ENCODE data around the genes ZNF235 and ZNF285.

- RRBS, result no CpG with 5 or more reads among the region's 11 CpGs
Measured at GRCh38 chr19:44236262-44237050, 23.2 kb upstream of the ZNF233 start.

DNA sequence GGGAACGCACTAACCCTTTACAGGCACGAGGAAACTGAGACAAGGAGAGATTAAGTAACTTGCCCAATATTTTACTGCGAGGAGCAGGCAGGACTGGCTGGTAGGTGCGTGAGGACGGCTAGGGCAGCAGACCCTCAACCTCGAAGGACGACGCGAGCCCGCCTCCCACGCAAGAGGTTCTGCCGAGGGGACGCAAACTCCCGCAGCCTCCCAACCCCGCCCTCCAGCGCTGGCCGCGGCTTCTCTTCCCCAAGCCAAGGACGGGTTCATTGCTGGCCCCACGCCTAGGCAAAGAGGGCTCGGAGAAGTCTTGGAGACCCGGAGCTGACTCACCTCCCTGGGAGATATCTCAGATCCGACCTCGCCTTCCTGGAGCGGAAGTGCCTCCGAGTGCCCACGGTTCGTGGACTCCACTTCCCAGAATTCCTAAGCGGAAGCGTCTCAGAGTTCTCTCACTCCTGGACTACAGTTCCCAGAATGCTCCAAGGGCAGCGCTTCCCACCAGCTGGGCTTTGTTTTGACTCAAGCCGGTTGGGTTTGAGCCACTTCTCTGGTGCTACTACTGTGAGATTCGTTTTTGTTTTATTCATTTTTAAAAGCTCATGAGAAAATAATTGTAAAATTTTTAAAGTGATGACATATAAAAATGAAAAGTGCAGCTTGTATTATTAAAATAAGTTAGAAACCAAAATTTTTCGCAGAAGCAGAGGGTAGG, at the start of gene ZNF235:
Gene ZNF235 (minus strand): TSS at position 388 of the 715 bp plus-strand sequence.
- RRBS, result no CpG with 5 or more reads among the region's 34 CpGs

DNA sequence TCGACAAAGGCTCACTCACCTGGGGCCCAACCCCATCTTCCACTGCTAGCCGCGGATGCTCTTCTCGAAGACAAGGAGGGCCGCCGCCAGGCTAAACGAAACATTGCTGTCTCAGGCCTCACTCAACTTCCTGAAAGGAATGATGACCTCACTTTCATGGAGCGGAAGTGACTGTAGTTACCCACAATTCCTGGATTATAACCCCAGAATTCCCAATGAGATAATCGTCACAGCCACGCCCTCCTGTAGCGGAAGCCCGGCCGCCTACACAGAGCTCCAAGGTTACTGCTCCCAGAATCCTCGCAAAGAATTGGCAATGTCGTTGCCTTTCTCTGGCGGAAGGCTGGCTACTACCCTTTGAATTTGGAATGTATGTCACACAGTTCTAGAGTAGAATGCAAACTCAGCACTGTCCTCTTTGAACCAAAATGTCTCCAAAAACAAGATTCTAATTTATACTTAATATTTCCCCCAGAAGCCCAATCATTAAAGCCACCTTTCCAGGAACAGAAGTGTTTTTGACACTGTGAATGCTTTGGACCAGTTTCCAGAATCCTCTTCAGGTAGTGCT, 10.7 kb upstream of the ZNF112 start:
- RRBS, result no CpG with 5 or more reads among the region's 16 CpGs

- RRBS, result no CpG with 5 or more reads among the region's 40 CpGs
Measured at GRCh38 chr19:44401232-44402014, at the start of gene ZNF285. Gene ZNF285 (minus strand): TSS chr19:44401608.

DNA sequence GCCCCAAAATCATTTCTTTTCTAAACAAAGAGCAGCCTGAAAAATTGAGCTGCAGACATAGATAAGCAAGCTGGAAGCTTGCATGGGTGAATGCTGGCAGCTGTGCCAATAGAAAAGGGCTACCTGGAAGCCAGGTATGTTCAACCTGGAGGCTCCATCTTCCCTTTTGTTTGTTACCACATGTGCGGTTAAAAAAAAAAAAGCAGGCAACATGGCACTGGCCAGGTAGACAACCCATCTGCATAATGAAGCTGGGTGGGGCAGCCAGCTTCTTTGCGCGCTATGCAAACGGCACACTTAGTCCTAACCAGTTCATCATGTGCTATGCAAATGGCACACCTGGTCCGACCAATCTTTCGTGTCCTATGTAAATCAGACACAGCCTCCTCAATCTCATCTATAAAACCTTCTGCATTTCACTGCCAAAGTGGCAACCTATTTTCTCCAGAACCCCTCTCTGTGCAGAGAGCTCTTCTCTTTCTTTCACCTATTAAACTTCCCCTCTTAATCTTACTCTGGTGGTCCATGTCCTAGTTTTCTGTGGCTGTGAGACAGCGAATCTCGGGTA, 11.3 kb upstream of the IGSF23 start:
- RRBS, result no CpG with 5 or more reads among the region's 8 CpGs

GRCh38 chr19:44640552-44640966, 3.2 kb upstream of the PVR start:
- RRBS, result no CpG with 5 or more reads among the region's 3 CpGs

- RRBS, result no CpG with 5 or more reads among the region's 11 CpGs
Measured at GRCh38 chr19:44662568-44663617, 8.4 kb upstream of the CEACAM19 start.

DNA sequence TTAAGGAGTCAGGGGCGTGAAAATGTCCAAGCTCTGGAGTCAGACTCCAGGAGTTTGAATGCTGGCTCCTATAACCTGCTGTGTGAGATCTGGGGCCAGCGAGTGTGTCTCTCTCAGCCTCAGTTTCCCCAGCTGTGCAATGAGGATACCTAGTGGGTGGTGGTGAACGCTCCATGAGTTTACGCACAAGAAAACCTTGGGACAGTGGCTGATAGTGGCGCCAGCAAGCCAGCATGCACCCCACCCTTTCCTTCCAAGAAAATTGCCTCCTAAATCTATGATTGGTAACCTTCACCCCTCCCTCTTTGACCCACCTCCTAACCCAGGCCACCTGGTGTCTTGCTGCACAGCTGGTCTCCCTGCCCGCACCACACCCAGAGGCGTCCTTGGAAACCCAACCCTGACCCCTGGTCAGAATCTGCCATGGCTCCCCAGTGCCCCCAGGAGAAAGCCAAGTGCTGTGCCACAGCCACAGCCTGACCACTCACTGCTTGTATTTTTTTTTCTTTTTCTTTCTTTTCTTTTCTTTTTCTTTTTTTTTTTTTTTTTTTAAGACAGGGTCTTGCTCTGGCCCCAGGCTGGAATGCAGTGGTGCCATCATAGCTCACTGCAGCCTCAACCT, 22.8 kb upstream of the BCL3 start:
- RRBS, result no CpG with 5 or more reads among the region's 7 CpGs

- RRBS, result no CpG with 5 or more reads among the region's 9 CpGs
Measured at GRCh38 chr19:44738583-44739450, 9.7 kb upstream of the BCL3 start.

GRCh38 chr19:44740222-44740833, 8.2 kb upstream of the BCL3 start:
- RRBS, result no CpG with 5 or more reads among the region's 4 CpGs

DNA sequence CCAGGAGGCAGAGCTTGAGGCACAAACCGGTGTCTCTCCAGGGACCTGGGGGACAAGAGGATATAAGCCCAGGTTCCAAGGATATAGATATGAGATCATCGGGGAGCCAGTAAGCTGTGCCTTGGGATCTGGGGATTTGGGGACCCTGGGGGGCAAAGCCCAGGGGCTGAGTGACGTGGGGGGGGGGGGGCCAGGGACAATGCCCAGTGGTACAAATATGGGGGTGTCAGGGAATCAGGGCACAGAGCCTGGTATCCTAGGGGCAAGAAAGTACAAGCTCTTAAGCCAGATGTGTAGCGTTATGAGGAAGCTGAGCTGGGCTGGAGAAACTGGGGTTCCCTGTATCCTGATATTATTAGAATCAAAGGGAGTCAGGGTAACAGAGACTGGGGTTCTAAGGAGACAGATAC, 605 bp downstream of the BCL3 start:
- RRBS, result 10% methylated on average over 1 of the region's 4 CpGs

DNA sequence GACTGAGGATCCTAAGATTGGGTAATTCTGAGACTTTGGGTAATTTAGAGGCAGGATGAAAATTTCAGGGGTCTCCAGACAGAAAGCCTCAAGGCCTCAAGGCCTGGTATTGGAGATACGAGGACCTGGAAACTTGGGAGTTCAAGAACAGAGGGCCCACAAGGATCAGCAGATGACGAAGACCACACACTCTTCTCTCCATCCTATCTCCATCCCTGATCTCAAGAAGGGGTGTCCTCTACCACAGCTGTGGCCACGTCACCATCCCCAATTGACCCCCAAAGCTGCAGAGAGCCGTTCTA, 1.2 kb downstream of the BCL3 start:
- RRBS, result no CpG with 5 or more reads among the region's 4 CpGs

DNA sequence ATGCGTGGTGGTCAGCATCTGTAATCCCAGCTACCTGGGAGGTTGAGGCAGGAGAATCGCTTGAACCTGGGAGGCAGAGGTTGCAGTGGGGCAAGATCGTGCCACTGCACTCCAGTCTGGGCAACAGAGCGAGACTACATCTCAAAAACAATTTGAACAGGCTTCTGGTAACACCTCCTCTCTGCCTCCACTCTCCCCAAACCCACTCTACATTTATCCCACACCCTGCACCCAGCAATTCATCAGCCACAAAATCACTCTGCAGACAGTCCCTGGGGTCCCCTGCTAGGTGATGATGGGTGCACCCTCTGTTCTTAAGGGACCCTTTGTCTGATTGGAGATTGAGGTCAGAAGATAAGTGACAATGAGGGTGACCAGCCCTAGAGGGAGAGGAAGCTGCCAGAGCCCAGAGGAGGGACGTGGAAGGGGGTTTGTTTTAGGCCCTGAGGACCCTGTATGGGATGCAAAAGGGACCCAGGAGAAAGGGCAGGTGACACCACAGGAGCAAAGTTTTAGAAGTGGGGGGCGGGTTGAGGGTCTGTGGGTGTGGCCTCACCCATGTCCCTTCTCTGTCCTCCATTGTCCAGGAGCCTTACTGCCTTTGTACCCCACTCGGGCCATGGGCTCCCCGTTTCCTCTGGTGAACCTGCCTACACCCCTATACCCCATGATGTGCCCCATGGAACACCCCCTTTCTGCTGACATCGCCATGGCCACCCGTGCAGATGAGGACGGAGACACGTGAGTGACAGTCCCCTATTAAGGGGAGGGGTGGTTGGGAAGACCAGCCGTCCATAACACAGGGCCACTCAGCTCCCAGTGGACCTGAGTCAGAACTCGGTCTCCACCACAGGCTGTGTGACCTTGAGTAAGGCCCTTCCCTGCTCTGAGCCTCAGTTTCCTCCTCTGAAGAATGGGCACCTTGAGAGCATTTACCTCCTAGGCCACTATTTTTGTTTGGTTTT, 2.4 kb downstream of the BCL3 start:
- RRBS, result no CpG with 5 or more reads among the region's 14 CpGs

- RRBS, result 97% methylated on average over 19 of the region's 55 CpGs
Measured at GRCh38 chr19:44756851-44757717, 8.6 kb downstream of the BCL3 start.

GRCh38 chr19:44814441-44815000, 5.6 kb downstream of the BCAM start:
- RRBS, result 97% methylated on average over 5 of the region's 20 CpGs

DNA sequence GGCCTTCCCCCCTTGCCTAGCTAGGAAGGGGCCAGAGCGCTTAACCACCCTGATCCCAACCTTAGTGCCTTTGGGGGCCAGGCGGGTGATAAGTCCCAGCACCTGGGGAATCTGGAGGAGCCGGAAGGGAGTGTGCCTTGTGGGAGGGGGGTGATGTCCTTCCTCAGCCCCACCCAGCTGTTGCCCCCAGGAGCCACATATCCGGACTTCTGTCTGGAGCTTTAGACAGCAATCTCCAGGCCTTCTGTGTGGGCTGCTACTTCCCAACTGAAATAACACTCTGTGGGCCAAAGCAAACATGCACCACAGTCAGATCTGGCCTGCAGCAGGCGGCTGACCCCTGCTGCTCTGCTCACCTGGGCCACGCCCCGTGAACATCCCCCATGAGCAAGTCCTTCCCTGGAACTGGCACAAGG, 10.5 kb downstream of the NECTIN2 start:
- RRBS, result 94% methylated on average over 2 of the region's 7 CpGs

DNA sequence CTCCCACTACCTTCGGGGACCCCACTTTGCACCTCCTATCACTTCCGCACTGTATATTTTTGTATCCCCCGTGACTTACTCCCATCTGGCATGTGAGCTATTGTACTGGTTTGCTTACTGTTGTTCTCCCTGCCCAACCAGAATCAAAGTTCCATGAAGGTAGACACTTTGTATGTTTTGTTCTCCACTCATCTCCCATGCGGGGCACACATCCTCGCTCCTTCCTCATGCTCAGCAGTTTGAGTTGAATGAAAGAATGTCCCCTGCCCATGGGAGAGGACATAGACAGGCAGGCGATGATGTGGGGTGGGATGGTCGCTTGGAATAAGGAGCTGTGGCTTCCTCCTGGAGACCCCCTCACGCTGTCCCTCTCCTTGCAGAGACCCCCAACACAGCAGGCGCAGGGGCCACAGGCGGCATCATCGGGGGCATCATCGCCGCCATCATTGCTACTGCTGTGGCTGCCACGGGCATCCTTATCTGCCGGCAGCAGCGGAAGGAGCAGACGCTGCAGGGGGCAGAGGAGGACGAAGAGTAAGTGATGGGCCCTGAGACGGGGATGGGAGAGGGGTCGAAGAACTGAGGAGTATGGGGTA, 9.1 kb upstream of the TOMM40 start:
- RRBS, result no CpG with 5 or more reads among the region's 20 CpGs

DNA sequence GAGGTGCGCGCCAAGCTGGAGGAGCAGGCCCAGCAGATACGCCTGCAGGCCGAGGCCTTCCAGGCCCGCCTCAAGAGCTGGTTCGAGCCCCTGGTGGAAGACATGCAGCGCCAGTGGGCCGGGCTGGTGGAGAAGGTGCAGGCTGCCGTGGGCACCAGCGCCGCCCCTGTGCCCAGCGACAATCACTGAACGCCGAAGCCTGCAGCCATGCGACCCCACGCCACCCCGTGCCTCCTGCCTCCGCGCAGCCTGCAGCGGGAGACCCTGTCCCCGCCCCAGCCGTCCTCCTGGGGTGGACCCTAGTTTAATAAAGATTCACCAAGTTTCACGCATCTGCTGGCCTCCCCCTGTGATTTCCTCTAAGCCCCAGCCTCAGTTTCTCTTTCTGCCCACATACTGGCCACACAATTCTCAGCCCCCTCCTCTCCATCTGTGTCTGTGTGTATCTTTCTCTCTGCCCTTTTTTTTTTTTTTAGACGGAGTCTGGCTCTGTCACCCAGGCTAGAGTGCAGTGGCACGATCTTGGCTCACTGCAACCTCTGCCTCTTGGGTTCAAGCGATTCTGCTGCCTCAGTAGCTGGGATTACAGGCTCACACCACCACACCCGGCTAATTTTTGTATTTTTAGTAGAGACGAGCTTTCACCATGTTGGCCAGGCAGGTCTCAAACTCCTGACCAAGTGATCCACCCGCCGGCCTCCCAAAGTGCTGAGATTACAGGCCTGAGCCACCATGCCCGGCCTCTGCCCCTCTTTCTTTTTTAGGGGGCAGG, 3.7 kb downstream of the APOE start:
- RRBS, result no CpG with 5 or more reads among the region's 31 CpGs

DNA sequence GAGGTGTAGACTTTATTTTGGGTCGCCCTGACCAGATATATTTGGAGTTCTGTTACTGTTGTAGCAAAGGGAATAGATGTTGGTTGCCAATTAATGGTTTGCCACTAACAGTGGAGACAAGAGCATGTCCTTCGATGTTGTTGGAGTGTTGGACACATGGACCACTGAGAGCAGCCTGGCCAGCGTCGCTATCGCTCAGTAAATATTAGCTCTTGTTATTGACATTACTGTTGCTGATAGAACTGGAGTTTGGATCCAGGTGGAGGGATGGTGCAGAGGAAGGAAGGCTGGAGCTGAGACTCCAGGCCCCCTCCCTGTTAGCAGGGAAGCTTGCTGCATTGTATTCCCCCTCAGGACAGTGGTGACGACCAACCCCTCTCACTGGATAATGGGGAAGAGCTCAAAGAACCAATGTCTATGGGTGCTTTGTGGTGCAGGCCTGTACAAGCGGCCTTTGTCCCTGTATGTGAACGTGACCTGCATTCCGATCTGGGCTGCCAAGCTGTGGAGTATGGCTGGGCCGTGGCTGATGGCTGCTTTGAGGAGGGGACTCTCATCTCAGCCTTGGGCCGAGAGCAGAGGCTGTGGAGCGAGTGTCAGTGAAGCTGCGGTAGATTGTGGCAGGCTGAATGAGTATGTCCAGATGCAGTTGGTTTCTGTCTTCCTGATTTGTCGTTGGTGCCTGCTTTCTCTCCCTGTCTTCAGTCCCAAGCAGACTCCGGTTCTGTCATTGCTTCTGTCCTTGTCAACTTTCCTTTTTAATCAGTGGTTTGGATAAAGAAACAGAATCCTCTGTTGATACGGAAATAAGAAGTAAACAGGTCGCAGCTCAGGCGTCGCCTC, 7.0 kb downstream of the CLASRP start:
- RRBS, result no CpG with 5 or more reads among the region's 19 CpGs

GRCh38 chr19:45068149-45068683, 8.1 kb downstream of the ZNF296 start:
- RRBS, result no CpG with 5 or more reads among the region's 10 CpGs